Hematopoietic multipotent progenitor cell (in vitro differentiated cells): ENCODE data around the genes CPXM1, HSPA12B, ADISSP and AP5S1.

DNA sequence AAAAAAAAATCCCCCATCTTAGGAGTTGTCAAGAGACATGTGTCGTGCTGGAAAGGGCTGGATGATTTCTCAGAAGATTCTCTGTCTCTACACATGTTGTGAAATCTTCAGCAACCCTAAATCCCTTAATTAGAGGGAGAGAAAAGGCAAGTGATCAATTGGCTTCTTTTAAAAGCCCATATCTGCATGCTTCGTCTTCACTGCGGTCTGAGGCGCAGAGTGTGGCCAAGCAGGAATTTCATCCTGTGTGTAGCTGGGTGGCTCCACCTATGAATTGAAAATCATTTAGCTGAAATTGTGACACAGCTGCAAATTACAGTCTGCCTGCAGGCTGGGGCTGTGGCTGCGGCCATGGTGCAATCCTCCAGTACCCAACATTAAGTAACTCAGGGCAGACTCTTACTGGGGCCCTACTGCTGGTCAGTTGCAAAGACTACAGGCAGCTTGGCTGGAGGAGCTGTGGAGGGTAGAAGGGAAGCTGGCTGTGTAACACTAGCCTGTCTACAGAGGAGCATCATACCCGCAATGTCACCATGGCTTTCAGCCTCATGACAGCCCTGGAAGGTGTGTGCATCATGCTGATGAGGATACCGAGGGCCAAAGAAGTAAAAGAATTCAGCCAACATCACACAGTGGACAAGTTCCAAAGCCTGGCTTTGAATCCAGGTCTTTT lies 3.1 kb upstream of the TGM3 start:
- CAGE, long polyA plus RNA: no peak

GRCh38 chr20:2459642-2460750 lies 10.6 kb downstream of the SNRPB start:
- CAGE, long polyA plus RNA: no peak

GRCh38 chr20:2461594-2461898 lies 9.0 kb downstream of the SNRPB start:
- CAGE, long polyA plus RNA: no peak

GRCh38 chr20:2599571-2600195 lies 52.7 kb upstream of the NOP56 start:
- CAGE, long polyA plus RNA: no peak

- CAGE, long polyA plus RNA: no peak
Measured at GRCh38 chr20:2691866-2692458, 618 bp upstream of the EBF4 start.

GRCh38 chr20:2800152-2801090 lies at the start of gene CPXM1:
Gene CPXM1, minus strand, starts transcription at chr20:2800627.
- CAGE, long polyA plus RNA: start-site peak on the minus strand at chr20:2800581-2800633, 863 reads

GRCh38 chr20:2840905-2841692 lies 554 bp downstream of the VPS16 start:
- CAGE, long polyA plus RNA: start-site peak on the minus strand at chr20:2841116-2841162, 42 reads

- CAGE, long polyA plus RNA: no peak
Measured at GRCh38 chr20:2878509-2879571, 5.6 kb downstream of the PTPRA start.

DNA sequence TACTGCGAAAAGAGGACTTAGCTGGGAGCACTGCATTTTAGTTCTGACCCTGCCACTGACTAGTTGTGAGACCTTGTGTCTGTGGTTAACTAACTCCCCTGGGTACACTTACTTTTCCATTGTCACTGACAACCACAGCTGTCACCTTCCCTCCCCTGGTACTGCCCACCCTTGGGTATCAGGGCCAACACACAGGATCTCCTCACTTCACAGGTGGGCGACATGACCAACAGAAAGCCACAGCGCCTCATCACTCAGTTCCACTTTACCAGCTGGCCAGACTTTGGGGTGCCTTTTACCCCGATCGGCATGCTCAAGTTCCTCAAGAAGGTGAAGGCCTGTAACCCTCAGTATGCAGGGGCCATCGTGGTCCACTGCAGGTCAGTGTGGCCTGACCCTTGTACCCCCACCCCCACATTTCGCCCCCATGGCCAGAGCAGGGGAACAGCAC lies 21.6 kb upstream of the GNRH2 start:
- CAGE, long polyA plus RNA: no peak

GRCh38 chr20:3071704-3072705 lies 585 bp downstream of the OXT start:
- CAGE, long polyA plus RNA: start-site peak on the plus strand at chr20:3071887-3071955, 44 reads

GRCh38 chr20:3420162-3420858 lies 12.8 kb upstream of the DNAAF9 start:
- CAGE, long polyA plus RNA: no peak

GRCh38 chr20:3473043-3474015 lies 2.5 kb downstream of the ATRN start:
- CAGE, long polyA plus RNA: no peak

DNA sequence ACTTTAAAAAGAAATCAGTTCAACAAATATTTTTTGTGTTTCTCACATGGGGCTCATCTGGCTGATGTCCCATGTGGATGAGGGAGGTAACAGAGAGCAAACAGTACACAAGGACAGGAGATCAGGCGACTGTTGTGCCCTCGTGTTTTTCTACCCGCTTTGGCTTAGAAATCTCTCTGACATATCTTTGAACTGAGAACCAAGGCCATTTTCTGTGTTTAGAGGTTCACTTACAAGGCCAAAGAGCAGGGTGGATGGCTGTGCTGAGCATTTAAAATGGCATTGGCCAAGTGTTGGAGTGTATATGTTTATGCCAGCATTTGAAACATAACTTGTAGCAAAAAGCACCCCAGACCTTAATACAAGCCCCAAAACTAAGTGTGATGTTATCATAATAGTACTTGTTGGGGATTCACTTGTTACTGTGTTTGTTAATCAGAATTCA lies 71.0 kb downstream of the ATRN start:
- CAGE, long polyA plus RNA: no peak

DNA sequence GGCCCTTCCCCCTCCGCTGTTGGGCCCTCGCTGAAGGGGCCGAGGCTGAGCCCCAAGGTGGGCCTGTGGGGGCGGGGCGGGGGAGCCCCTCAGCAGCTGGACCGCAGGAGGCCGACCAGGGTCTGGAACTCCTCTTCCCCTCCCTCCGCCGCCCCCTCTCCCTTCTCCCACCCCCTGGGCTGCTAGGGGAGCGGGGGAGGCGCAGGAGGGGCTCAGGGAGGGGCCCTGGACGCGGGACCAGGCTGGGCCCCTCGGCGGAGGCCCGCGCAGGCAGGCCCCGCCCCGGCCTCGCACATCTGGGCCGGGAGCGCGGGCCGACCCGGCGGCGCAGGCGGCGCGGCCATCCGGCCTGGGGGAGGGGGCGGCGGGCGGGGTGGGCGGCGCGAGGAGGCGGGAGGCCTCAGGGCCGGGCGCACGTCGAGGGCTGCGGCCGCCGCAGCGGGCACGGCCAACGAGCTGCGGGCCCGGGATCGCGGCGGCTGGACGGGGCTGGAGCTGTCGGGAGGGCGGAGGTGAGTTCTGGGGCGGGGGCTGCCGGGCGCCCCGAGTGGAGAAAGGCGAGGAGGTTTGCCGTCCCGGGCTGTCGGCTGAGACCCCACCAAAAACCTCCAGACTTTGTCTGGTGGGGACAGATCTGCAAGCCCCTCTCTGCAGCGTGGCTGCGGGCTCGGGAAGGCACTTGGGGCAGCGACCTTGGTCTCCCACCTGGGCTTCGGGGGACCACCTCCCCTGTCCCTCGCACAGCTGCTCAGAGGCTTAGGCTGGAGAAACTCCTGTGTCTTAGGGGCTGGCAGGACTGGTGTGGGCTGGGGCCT lies at the start of gene HSPA12B:
TSS of gene HSPA12B (plus strand) at position 403 of the 815 bp plus-strand sequence.
- CAGE, long polyA plus RNA: no peak

GRCh38 chr20:3765416-3765663 lies 2.2 kb downstream of the ADISSP start:
- CAGE, long polyA plus RNA: no peak

- CAGE, long polyA plus RNA: start-site peak on the minus strand at chr20:3767730-3767781, 246 reads
Measured at GRCh38 chr20:3767479-3768259, at the start of gene ADISSP. Gene ADISSP, minus strand, starts transcription at chr20:3767753.

DNA sequence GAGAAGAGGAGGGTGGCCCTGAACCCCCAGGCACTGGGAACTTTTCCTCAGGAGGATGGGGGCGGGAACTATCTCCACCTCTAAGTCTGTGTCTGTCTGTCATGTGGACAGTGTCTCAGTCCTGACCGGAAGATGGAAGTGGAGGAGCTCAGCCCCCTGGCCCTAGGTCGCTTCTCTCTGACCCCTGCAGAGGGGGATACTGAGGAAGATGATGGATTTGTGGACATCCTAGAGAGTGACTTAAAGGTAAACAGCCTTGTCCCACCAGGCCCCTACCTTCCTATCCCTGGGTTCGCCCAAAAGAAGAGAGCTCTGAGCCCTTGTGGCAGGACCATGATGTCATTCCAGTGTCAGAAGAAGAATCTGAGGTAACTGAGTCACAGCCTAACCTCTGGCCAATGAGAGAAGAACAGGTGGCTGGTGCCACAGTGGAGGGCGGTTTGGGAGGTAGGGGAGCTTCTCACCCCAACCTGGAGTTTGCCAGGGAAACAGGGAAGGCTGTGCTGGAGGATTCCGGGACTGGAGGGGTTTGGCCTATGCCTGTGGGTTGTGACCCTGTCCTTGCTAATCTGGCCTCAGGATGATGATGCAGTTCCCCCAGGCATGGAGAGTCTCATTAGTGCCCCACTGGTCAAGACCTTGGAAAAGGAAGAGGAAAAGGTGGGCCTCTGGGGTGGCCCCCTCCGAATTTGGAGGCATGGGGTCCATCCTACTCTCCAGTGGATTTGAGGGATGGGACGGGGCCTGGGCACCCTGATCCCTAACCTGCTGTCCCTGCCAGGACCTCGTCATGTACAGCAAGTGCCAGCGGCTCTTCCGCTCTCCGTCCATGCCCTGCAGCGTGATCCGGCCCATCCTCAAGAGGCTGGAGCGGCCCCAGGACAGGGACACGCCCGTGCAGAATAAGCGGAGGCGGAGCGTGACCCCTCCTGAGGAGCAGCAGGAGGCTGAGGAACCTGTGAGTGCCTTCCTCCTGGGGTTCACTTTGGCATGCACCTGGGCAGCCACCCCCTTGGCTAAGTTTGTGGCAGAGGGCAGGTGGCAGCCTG lies 5.4 kb downstream of the CDC25B start:
- CAGE, long polyA plus RNA: no peak

- CAGE, long polyA plus RNA: start-site peak on the plus strand at chr20:3820553-3820559, 55 reads
Measured at GRCh38 chr20:3820089-3821183, at the start of gene AP5S1. Gene AP5S1, plus strand, starts transcription at chr20:3820547.

- CAGE, long polyA plus RNA: no peak
Measured at GRCh38 chr20:3926803-3927733, 37.9 kb downstream of the PANK2 start.

GRCh38 chr20:3933960-3935062 lies 45.1 kb downstream of the PANK2 start:
- CAGE, long polyA plus RNA: no peak